SJSA1 (cell line): ENCODE measurements around a stretch of chr10.

DNA sequence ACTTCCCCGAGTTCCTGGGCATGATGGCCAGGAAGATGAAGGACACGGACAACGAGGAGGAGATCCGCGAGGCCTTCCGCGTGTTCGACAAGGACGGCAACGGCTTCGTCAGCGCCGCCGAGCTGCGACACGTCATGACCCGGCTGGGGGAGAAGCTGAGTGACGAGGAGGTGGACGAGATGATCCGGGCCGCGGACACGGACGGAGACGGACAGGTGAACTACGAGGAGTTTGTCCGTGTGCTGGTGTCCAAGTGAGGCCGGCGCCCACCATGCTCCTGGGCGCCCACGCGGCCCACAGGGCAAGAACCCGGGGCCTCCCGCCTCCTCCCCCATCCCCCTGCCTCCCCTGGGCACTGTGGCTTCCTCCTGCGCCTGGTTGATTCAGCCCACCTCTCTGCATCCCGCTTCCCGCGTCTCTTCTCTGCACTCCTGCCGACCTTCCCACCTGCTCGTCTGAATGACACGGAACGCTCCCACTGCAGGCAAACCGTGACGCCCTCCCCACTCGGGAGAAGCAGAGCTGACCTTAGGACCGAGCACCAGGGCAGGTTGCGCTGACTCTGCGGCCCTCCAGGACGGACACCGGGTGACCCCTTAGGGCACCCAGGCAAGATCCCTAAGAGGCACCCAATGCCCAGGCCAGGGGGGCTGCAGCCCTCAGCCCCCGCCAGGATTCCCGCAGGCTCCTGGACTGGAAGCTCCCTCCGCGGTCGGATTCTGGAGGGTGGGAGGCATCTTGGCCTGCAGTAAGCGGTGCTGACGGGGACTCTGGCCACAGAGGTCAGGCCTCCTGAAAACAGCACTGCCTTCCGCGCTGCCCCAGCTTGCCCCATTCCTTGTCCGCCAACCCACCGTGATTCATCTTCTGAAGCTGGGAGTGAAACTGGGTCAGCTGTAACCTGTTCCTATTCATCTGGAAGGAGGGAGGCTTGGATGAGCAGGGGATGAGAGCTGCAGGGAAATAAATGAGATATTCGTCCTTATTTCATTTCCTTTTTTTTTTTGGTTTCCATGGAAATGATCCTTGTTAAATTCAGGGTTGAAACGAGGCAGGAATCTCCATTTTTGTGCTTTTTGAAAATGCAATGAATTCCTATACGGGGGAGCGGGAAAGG, 876 bp downstream of the CALML3 start:
- RAMPAGE, long total RNA, result no peak

DNA sequence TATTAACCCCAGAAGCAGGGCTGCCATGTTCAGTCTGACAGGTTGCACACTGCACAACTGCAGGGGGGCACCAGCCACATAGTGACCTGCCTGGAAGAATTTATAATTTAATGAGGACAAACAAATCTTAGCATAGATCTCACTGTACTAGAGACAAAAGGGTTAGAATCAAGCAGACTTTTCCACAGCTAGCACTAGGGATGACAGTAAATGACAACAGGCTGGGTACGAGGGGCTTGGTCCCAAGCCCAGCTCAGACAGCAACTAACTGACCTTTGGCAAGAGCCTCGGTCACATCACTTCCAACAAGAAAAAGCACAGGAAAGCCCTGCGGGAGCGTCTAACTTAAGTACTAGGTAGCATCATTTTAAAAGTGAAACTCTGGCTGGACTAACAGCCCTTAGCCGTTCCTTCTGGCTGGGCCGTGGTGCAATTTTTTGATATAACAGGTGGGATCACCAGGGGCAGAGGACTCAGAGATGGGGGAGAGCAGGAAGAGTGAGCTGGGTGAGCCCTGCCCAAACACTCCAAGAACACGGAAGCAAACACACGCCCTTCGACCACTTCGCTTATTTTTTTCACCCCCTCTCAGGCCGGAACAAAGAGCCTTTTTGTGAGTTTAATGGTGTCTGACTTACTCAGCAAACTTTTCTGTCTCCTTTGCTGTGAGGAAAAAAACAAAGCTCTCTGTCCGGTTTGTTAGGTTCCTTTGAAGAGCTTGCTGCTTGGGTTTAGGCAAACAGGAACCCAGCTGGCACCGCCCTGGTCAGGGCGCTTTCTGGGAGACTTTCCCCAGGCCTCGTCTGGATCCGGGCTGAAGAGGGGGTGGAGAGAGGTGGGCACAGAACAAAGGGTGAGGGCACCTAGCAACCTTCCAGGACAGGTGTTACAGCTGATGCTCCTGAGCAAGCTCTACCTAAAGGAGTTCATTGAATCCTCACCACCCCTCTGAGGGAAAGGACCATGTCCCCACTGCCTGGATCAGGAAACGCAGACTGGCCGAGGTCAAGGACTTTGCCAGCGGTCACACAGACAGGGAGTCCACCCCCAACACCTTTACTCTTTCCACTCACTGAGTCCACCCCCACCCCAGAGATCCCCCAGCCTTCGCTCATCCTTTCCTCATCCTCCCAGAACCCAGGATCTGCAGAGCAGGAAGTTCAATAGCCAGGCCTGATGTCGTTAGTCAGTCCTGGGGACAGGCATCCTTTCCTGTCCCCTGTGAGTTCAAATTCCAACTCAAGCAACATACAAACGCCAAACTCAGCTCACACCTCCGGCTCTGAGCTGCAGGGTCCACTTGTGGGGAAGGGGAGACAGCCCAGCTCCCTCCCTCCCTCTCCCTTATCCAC, 23.3 kb downstream of the CALML3 start:
- RAMPAGE, long total RNA, result no peak

- RAMPAGE, long total RNA, result no peak
Measured at GRCh38 chr10:5575370-5576017, 50.7 kb downstream of the CALML3 start.

DNA sequence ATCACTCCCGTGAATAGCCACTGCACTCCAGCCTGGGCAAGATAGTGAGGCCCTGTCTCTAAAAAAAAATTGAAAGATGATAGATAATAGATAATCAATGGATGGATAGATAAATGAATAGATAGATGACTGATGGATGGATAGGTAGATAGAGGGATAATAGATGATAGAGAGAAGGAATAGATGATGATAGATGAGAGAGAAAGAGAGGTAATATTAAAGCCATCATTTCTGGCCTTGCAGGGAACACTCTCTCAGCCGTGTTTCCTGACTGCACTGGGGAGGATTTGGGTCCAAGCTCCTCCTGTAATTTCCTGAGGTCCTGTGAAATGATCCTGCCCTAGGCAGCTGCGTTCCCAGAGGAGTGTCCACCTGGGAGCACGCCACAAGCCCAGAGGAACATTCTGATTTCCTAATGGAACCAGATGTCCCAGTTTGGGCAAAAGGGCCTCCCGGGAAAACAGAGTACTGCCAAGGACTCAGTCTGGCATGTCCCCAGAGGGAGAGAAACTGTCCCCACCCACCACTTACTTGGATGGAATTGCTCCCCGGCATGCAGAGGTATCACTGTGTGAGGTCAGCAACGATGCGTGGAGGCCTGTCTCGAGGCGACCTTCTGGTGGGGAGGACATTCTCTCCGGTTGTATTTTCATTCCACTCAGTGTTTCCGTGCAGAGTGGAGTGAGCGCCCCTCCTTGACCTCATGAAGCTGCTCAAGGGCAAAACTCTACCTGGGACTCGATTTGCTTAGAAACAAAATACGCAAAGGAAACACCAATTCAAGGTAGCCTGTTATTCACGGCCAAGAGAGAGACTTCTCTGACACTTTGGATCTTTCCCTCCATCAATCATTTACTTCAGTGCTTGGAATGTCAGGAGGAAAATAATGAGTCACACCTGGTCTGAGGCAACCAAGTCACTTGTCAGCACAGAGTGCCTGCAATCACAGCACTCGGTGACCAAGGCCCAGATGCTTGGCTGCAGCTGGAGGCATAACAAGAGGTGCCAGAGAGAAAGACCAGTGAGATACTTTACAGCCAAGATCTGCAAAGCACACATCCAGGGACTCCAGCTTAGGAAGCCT, 34.4 kb downstream of the ASB13 start:
- RAMPAGE, long total RNA, result no peak

DNA sequence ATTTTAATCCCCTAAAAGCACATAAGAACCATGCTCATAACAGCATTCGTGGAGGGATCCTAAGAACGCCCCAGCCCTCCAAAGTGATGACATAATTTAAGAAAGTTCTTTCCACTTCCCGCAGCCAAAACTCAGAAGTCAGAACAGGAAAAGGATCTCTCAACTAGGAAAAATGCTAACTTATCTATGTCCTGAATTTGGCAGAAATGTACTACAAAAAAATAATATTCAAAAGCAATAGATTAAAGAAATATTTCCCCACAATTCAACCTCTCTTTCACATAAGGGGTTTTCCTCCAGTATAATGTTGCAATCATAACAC, 23.1 kb downstream of the ASB13 start:
- RAMPAGE, long total RNA, result no peak

GRCh38 chr10:5712606-5713337, 28.1 kb downstream of the TASOR2 start:
- RAMPAGE, long total RNA, result no peak

DNA sequence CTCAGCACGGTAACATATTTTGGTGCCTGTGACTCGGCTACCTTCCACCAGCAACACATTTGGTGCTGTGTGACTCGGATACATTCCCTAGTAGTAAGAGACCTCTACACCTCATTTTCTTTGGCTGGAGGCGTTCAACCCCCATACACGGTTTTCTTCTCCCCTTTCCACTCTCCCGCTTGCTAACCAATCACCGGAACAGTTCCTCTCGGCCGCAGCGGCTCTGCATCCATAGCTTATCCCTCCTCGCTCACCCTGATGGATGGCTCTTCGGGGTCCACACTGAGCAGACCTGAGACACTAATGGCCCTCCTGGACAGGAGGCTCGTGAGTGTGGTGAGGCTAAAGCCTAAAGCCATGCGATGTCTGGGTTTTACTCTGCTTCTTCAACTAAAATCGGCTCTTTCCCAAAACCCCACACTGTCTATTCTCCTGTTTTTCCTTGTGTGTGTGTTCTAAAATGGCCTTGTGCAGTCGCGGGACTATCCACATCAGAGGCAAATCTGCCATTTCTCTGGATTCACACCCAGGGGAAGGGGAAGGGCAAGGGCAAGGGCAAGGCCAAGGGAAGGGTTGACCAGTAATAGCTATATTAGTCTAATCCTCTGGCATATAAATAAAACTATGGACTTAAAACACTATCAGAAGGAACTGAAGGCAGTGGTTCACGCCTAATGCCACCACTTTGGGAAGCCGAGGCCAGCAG, 38.7 kb downstream of the GDI2 start:
- RAMPAGE, long total RNA, result no peak

DNA sequence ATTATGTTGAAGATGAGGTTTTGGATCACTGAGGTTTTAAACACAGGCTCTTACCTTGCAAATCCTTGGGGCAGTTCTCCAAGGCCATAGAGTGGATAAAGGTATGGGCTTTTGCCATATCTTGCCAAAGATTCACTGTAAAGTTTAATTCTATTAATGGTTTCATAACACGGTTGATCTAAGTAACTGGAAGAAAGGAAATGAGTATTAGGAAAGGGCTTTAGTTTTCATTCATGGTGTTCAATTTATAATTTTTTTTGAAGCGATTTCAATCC, 28.2 kb downstream of the GDI2 start:
- RAMPAGE, long total RNA, result no peak

- RAMPAGE, long total RNA, result no peak
Measured at GRCh38 chr10:5840821-5841673, 27.8 kb upstream of the GDI2 start.

- RAMPAGE, long total RNA, result no peak
Measured at GRCh38 chr10:5917199-5917734, 27.2 kb downstream of the FBH1 start.

- RAMPAGE, long total RNA, result no peak
Measured at GRCh38 chr10:5918062-5918735, 28.2 kb downstream of the FBH1 start.

DNA sequence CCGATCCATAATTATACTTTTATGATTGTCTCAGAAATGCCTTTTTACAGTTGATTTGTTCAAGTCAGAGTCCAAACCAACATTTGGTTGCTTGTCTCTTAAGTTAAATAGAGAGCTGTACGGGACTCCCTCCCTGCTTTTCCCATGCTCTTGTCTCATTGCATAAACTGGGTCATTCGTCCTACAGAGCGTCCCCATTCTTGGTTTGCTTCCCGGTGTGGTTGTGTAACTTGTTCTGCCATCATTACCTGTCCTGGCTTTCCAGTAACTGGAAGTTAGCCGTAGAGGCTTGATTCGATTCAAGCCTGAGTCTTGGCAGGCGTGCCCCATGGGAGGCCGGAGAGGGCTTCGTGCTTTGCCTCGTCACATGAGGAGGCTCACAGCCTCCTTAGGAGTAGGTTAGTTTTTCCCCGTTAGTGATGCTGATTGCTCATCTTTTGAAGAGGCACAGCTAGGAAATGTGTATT, 40.2 kb downstream of the FBH1 start:
- RAMPAGE, long total RNA, result no peak

- RAMPAGE, long total RNA, result no peak
Measured at GRCh38 chr10:5943350-5943976, 33.9 kb downstream of the IL15RA start.

- RAMPAGE, long total RNA, result no peak
Measured at GRCh38 chr10:5983811-5984258, 6.5 kb upstream of the IL15RA start.

- RAMPAGE, long total RNA, result no peak
Measured at GRCh38 chr10:6072156-6073137, 10.3 kb upstream of the IL2RA start.

- RAMPAGE, long total RNA, result no peak
Measured at GRCh38 chr10:6150814-6152145, 51.5 kb upstream of the PFKFB3 start.

DNA sequence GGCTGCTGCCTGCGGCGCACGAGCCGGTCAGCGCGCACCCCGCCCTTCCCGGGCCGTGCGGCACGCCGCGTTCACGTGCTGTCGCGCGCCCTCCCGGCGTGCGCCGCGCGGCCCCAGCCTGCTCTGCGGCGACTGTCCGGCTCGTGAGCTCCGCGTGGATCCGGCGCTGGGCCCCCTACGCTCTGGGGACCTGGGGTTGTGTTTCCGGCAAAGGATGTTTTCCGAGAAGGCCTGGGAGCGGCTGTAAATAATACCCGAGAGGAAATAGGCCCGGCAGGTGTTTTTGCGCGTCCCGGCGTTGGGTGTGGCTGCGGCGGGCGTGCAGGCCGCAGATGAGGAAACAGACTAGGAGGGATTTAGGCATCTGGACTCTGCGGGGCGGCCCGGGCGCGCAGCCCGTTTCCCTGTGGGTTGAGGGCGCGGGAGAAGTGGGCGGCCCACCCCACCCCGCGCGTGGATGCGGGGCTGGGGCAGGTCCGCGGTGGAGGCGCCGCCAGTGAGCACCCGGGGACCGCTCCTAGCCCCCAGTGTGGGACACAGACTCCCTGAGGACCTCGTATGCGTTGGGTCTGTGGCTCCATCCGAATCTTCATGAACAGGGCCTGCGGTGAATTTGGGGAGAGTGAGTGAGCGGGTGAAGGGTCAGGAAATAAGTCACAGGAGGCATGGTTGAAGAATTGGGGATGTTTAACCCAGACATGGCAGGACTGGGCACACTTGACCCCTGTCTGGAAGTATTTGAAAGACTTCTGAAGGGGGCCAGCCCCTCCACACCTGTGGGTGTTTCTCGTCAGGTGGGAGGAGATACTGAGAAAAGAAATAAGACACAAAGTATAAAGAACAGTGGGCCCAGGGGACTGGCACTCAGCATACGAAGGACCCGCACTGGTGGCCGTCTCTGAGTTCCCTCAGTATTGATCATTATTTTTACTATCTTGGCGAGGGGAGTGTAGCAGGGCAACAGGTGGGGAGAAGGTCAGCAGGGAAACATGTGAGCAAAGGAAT, 38.7 kb upstream of the PFKFB3 start:
- RAMPAGE, long total RNA, result no peak

GRCh38 chr10:6222309-6223083, 19.8 kb downstream of the PFKFB3 start:
- RAMPAGE, long total RNA, result no peak

- RAMPAGE, long total RNA, result no peak
Measured at GRCh38 chr10:6236597-6237147, 33.9 kb downstream of the PFKFB3 start.

DNA sequence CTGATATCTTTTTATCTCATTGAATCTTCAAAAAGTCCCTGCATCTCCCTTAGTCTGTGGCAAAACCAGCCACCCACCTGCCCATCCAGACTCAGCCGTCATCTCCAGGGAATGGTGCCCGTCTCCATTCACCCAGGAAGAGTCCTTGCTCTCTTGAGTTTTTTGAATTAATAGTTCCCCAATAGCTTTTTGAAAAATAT, 48.4 kb downstream of the PFKFB3 start:
- RAMPAGE, long total RNA, result no peak